Vein endothelial cell (primary cell): ENCODE results near the genes GNS, LLPH and TMBIM4.

- CAGE, long polyA plus RNA: no peak
Observed at GRCh38 chr12:64757602-64758207, 1.5 kb downstream of the GNS start.

GRCh38 chr12:64759288-64760005, at the start of gene GNS:
Gene GNS (minus strand): TSS chr12:64759406.
- CAGE, long polyA plus RNA: no peak

GRCh38 chr12:64780238-64781461, 21.4 kb upstream of the GNS start:
- CAGE, long polyA plus RNA: no peak

DNA sequence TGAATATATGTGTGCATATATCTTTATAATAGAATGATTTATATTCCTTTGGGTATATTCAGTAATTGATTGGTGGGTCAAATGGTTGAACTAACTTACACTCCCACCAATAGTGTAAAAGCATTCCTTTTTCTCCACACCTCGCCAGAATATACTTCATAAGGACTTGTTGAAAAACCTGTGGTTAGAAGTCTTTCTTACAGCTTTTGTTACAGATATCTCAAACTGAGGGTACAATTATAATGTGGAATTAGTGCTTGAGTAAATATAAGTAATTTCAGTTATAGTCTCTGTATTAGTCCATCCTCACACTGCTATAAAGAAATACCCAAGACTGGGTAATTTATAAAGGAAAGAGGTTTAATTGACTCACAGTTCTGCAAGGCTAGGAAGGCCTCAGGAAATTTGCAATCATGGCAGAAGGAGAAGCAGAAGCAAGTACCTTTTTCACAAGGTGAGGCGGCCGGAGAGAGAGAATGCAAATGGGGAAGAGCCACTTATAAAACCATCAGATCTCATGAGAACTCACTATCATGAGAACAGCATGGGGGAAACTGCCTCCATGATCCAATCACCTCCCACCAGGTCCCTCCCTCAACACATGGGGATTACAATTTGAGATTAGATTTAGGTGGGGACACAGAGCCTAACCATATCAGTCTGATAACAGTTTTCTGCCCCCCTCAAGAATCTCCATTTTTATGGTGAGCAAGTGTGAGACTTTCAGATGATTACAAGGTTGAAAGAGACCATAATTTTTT, 35.4 kb downstream of the LEMD3 start:
- CAGE, long polyA plus RNA: no peak

- CAGE, long polyA plus RNA: no peak
Observed at GRCh38 chr12:65283850-65284637, 5.6 kb downstream of the MSRB3 start.

- CAGE, long polyA plus RNA: no peak
Observed at GRCh38 chr12:65390644-65391235, 112.3 kb downstream of the MSRB3 start.

- CAGE, long polyA plus RNA: no peak
Observed at GRCh38 chr12:66127704-66128034, 2.9 kb downstream of the LLPH start.

GRCh38 chr12:66130448-66131359, at the start of gene LLPH:
Gene LLPH (minus strand): TSS chr12:66130750.
- CAGE, long polyA plus RNA: start-site peak on the minus strand at chr12:66130723-66130753, 752 and 22 reads in 2 replicates

GRCh38 chr12:66152666-66153188, 17.1 kb downstream of the TMBIM4 start:
- CAGE, long polyA plus RNA: no peak

GRCh38 chr12:66169518-66170427, at the start of gene TMBIM4:
Gene TMBIM4 (minus strand): TSS chr12:66169996.
- CAGE, long polyA plus RNA: start-site peak on the minus strand at chr12:66169956-66169996, 405 and 258 reads in 2 replicates

DNA sequence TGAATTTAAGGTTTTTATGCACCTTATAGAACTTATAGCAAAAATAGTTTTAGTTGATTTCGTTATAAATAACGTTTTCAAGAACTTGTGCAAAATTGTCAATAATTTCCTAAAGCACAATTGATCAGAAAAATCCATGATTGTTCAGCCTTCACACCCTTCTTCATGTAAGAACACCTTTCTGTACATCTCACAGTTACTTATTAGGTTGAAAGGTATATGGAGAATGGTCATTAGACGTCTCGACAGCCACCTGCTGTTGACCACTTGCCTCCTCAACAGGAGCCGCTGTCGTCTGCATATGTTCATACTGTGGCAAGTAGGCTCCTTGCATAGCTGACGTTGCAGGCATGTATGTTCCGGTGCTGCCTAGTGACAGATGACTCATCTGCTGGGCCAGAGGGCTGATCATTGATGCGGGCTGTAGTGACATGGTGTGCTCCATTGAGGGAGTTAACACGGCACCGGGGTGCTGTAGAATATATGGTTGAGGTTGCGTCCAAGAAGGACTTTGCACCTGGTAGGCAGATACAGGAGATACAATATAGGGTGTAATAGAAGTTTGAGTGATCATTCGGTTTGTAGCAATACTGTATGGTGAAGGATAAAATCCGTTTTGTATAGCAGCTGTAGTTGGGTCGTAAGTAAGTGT, 45.0 kb downstream of the IRAK3 start:
- CAGE, long polyA plus RNA: no peak

DNA sequence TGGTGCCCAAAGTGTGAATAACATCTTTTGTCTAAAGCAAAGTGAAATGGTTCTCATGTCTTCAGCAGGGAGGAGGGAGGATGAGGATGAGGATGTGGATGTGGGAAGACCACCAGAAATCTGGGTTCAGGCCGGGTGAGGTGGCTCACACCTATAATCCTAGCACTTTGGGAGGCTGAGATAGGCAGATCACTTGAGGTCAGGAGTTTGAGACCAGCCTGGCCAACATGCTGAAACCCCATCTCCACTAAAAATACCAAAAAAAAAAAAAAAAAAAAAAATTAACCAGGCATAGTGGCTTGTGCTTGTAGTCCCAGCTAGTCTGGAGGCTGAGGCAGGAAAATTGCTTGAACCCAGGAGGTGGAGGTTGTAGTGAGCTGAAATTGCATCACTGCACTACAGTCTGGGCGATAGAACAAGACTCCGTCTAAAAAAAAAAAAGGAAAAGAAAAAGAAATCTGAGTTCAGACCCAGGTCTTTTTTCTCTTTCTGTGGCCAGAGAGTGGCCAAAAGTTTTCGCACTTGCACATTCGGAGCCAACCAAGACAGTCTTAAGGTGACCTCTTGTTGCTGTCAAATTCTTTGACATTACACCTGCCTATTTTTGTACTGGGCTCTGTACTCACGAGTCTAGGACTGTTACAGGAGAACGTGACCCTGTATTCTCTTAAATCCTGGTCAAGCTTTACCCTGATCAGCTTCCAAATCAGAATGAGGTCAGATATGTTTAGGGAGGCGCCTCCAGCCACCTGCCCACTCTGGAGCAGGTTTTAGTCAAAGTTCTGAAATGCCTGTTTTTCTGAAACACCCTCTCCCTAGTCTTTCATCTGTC, 47.3 kb downstream of the IRAK3 start:
- CAGE, long polyA plus RNA: no peak

DNA sequence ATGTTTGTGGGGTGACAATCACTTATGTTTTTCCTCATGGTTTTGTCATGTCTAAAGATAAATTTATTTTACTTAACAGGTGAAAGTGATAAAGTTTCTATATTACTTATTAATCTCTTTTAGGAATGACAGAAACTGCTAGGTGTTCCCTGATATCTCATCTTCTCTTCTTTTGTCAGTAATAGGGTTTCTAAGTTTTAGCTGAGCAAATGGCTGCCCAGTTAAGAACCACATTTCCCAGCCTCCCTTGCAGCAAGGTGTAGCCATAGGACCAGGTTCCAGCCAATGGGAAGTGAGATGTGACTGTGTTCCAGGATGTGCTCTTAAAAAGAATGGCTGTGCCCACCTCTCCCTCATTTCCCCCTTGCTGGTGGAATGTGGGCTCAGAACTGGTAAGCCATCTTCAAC, 165.6 kb downstream of the HELB start:
- CAGE, long polyA plus RNA: no peak

DNA sequence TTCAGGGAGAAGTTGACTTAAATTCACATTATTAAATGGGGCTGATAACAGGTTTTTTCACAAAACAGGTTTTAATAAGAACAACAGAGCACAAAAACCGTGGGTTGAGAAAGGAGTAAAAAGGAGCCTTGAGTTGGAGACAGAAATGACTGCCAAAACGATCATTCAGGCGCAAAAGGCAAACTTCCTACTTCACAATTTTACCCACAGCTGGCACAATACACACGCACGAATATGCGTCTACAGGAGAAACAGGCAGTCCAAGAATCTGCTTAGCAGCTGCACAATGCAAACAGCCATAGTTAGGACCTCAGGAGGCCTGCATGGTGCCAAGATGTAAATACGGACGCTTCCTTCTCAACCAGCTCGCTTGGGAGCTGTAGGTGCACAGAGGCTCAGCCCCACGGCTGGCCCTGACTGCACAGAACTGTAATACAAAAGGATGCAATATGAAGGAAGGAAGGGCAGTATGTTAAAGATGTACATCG, 250.1 kb upstream of the CAND1 start:
- CAGE, long polyA plus RNA: no peak

DNA sequence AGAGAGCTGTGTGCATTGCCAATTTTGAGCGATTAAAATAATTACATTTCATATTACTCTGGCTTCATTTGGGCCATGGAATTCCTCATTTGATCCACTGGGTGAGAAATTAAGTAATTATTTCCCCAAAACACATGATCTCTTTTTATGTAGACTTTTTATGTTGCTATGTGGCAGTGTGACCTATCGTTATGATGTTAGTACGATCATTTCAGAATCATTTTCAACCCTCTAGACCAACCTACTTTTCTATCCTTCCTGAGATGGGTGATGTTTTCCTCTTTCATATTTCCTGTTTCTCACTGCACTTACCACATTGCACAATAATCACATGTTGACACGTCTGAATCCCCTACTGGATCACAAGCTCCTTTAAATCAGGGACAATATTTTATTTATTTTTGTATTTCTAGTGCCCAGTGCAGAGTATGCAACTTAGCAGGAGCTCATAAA, 69.7 kb upstream of the DYRK2 start:
- CAGE, long polyA plus RNA: no peak

DNA sequence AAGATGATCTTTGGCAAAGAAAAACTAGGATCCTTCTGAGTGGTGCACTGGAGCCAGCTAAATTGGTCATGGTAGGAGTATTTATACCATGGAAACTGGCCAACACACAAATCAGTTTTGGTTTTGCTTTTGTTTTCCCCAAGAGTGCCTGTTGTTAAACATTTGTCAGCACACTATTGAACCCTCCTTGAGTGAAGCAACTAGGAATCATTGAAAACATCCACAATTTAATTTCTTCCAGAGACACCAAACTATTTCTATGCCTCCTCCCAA, 55.9 kb upstream of the DYRK2 start:
- CAGE, long polyA plus RNA: no peak

DNA sequence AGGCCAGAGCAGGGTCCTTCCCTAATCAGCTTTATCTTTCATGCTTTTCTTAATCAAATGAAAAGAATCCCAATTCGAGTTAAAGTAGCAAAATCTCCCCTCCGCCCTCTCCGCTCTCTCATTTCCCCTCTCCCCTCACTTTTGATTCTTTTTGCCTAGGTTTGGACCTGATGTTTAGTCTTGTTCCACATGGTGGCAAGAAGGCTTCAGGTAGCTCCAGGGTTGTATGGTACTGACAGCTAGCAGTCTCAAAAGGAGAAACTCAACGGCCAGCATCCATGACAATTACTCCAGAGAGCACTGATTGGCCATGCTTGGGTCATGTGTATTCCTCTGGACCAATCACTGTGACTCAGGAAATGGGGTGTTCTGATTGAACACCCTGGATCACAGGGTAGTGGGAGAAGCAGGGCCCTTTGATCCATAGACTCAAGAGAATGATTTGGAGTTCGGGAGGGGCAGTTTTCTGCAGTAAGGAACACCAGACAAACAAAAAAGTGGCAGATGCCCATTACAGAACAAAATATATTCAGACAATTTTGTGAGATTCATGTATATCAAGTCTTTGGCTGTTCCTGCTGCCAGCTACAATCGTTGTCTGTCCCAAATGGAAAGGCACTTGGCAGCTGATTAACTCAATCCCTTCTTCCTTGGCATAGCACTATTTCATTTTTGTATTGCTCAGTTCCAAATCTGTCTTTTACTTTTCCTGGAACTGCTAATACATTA, 45.4 kb downstream of the DYRK2 start:
- CAGE, long polyA plus RNA: no peak

DNA sequence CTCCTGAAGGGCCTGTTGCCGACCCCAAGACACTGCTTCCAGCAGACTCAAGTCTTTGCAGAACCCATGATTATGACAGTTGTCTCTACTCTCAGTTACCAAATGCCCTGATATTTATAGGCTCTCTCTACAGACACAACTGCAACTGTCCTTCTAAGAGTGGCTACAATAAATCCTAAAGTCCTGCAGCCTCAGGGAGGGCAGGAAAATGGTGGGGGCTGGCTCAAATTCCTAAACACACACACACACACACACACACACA, 58.7 kb downstream of the IFNG start:
- CAGE, long polyA plus RNA: no peak

DNA sequence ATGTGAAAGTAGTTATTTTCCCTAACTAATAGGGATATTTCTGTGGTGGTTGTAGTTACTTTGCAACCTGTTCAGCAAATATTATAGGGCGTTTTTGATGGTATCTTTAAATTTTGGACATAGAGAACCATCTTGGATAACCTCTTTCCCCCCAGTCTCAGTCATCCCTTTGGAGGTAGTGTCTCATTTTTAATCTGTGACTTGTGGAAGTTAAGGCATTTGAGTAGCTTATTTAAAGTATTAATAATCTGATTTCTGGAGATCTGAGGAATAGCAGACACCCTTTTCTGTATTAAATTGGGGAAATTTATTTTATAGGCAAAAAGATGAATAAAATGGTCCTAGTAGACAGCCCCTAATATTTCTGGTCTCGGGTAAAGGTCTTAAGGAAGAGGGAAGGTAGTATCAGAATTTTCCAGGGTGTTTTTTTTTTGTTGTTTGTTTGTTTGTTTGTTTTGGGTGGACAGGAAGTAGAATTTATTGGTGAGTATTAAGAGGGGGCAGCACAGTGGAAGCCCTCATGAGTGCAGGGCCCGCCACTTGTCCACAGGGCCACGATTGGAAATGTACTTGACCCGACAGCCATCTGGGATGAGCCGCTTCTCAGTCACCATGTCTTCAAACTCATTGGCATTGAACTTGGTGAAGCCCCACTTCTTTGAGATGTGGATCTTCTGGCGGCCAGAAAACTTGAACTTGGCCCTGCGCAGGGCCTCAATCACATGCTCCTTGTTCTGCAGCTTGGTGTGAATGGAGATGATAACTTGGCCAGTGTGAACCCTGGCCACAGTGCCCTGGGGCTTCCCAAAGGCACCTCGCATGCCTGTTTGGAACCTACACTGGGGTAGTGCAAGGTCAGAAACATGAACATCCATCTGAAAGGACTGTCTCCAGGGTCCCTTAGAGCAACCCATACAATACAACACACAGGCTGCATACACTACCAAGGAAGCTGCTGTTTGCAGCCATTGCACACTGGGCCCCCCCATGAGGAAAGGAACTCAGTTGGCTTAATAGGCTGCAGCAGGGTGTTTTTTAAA, 16.0 kb downstream of the RAP1B start:
- CAGE, long polyA plus RNA: no peak

DNA sequence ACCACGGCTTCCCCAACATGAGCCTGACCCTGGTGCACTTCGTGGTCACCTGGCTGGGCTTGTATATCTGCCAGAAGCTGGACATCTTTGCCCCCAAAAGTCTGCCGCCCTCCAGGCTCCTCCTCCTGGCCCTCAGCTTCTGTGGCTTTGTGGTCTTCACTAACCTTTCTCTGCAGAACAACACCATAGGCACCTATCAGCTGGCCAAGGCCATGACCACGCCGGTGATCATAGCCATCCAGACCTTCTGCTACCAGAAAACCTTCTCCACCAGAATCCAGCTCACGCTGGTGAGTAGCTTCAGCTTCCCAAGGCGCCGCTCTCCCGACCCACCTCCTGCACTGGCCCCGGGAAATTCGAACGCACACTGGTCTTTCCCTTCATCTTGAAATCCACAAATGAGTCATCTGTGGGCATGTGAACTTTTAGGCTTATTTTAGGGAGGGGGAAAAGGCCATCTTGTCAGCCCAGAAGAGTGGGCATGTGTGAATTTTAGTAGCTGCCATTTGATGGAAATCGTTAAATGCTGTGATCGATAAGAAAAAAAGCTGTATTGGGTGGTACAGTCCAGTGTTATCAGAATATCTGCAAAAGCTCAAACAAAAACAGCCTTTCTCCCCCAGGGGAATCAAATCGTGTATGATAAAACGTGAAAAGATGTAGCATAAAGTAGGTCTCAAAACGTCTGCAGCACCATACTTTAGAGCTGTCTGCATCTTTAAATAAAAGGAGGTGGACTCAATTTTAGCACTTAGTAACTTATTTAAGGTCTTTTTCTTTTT, 705 bp downstream of the SLC35E3 start:
- CAGE, long polyA plus RNA: no peak